Parietal lobe (tissue), 2 donors: Measurements from ENCODE around the gene LRCOL1.

DNA sequence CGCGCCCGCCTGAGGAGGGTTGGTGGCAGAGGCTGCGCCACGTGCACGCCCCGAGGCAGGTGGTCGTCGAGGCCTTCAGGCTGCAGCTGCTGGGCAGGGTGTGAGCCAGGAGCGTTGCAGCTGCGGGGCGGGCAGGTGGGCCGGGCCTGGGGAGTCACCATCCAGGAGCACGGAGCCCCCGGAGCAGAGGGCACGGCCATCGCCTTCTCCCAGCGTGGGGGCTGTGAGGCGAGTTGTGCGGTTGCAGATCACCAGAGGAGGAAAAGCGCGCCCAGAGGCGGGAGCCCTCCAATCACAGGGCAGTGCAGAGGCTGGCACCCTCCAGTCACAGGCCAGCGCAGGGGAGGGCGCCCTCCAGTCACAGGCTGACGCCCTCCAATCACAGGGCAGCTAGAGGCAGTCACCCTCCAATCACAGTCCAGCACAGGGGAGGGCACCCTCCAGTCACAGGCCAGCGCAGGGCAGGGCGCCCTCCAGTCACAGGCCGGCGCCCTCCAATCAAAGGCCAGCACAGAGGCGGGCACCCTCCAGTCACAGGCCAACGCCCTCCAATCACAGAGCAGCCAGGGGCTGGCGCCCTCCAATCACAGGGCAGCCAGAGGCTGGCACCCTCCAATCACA is 26.8 kb downstream of the DDX51 start:
- RAMPAGE, long total RNA, result no peak

DNA sequence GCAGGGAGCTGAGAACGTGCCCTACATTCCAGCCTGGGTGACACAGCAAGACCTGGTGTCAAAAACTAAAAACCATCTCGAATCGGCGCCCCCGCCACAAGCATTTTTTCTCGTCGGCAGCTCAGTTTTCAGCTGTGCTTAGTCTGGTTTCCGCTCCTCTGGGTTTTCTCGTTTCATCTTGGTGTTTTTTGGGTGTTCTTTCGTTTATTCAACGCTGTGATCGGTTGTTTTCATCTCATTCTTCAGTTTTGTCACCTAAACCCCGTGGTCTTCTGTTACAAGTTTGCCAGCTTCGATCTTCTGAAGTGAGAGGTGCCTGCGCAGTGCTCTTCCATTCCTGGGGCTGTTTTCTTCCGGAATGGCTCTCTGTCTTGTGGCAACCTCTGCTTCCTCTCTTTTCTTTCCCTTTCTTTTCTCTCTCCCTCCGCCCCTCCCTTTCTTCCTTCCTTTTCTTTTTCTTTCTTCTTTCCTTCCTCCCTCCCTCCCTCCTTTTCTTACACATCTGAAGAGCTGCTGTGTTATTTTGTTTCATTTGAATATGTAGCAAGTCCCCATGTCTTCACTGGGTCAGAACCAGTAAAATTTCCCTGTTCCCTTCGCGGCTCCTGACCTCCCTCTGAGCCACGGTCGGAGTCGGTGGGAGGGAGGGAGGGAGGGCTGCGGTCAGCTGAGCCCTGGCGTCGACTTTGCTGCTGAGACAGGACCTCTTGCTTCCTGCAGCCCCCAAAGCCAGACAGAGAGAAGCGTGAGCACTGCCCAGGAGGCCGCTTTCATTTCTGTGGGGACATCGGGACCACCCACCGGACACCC is 41.7 kb downstream of the NOC4L start:
- RAMPAGE, long total RNA, result no peak

DNA sequence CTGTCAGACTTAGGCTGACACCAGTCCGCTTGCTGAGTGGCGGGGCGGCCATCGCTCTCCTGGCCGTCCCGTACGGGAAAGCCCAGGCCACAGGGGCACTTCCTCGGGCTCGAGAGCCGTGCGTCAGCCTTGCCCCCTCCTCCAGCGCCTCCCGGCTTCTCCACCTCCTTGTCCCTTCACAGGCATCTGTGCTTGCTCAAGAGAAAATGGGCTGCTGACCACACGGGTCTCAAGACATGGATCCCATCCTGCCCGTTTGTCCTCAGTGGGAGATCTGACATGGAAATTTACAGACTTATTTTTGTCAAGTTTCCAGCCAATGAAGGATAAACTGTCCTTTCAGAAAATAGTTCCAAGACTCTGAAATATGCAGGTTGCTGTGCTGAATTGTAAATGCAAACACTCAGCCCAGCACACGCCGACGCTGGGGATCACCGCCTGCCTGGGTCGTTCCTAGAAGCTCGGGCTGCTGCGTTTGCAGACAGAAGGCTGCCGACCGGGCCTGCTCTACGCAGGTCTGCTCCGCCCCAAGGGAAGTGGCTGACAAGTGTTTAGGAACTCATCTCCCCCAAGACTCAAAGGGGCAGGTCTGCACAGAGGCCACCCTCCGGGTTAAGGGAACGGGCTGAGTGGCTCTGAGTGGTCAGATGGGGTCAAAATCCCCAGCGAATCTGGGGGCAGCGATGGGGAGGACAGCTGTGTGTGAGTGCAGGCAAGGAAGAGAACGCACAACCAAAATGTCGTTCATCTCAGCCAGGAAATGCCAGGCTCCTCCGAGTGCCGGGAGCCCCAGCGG is 6.3 kb downstream of the GALNT9 start:
- RAMPAGE, long total RNA, result no peak

- RAMPAGE, long total RNA, result no peak
Observed at GRCh38 chr12:132422426-132422800, 67.5 kb upstream of the FBRSL1 start.

GRCh38 chr12:132437173-132437475 is 52.8 kb upstream of the FBRSL1 start:
- RAMPAGE, long total RNA, result no peak

DNA sequence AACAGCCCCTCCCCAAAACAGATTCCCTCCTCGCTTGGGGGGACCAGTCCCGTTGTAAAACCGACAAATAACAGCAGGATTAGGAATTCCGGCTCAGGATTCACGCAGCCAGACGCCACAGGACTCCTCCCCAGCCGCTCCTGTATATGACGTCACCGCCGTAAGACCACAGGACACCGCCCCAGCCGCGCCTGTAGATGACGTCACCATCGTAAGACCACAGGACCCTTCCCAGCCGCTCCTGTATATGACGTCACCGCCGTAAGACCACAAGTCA is 44.1 kb upstream of the FBRSL1 start:
- RAMPAGE, long total RNA, result no peak

GRCh38 chr12:132510524-132511045 is 20.6 kb downstream of the FBRSL1 start:
- RAMPAGE, long total RNA, result no peak

DNA sequence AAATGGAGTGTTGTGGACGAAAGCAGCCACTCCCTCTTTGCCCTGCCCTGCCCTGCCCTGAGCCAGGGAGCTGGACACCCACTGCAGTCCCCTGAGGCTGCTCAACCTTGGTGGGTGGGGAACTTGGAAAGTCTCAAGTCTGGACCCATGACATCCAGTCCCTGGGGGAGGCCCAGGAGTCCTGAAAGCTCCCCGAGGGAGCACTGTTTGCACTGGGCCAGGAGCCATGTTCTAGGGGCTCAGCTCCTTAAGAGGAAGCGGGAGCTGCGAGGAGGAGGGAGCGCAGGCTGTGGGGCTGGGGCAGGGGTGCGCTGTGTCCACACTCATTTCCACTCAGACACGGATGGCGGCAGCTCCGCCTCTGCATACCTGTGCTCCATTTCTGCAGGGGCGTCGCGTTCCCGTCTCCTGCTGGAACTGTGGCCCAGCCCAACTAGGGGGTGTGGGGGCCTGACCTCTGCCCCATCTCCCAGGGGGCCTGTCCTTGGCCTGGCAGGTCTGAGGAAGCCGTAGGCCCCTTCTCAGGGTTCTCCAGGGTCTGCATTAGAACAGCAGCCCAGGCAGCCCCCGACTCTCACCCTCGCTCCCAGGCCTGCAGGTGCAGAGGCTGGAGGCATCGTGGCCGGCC is 31.1 kb downstream of the FBRSL1 start:
- RAMPAGE, long total RNA, result no peak

- RAMPAGE, long total RNA, result no peak
Observed at GRCh38 chr12:132583402-132584172, 26.8 kb downstream of the LRCOL1 start.

DNA sequence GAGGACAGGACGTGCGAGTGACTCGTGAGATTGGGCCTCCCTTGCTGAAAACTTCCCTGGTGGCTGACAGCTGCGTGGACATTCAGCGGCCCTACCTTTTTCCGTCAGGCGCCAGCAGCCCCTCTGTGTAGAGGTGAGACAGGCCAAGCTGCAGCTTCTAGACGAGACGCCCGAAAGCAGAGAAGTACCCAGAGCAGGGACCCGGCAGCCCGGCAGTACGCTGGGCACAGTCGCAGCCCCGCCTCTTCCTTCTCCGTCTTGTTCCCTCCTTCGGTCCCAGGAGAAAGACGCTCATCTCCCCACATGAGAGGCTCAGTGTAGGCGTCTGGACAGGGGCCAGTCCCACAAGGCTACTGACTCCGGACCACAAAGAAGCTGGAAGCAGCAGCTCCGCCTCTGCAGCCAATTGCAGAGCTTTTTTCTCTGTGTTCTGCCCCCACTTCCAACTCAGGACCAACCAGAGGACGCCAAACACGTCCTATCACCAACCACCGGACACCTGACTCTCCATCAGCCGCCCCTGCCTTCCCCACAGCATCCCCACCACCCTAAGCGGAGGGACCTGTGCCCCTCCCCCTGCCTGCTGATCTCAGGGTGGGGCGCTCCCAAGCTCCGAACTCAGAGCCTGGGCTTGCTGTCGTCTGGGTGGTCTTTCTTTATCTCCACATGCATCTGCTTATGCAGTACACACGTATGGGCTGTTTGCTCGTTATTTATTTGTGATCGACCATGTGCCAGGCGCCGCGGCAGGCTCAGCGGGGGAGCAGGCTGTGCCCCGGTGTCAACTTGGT is at the start of gene LRCOL1:
LRCOL1 (minus strand) TSS at position 355 of the 791 bp plus-strand sequence.
- RAMPAGE, long total RNA, result no peak

- RAMPAGE, long total RNA, result no peak
Observed at GRCh38 chr12:132733103-132733903, 22.7 kb downstream of the PGAM5 start.

DNA sequence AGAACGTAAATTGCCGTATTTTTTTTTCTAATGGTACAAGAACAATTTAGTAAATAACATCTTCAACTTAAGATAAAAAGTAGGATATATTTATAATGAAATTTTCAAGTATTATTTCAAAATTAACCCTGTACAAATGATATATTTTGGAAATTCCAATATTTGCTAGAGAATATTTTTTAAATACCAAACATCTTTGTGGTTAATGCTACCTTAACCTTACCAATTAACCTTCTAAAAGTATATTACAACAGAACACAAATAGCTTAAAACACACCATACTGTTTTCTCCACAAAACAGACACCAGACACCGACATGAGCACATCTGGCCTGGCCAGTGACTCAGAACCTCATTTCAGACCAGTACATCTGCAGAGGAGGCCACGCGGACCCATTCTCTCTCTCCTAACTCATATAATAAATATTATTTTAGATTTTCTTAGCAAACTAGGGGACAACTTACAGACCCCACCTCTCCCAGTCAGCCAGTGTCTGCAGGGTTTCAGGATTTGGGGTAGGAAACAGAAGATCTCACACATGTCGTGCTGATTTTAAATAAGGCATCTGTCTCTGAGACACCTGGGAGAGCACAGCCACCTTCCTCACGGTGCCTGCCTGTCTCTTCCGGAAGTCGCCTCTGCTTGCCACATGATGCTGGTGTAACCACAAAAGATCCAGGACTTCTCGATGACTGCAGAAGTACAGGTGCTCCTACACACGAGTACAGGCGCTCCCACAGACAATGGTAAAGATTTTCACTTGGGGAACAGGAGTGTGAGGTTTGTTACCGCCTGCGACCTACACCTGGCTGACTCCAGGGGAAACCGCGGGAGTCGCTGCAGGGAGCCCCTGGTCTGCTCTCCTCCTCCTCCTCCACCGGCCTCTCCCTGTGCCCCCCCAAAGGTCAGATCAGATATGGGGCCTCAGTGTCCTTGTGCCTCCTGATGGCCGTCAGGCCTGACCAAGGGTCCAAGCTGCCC is 9.6 kb upstream of the ANKLE2 start:
- RAMPAGE, long total RNA, result no peak

- RAMPAGE, long total RNA, result no peak
Observed at GRCh38 chr12:133038522-133039261, 1.4 kb downstream of the ZNF84 start.

DNA sequence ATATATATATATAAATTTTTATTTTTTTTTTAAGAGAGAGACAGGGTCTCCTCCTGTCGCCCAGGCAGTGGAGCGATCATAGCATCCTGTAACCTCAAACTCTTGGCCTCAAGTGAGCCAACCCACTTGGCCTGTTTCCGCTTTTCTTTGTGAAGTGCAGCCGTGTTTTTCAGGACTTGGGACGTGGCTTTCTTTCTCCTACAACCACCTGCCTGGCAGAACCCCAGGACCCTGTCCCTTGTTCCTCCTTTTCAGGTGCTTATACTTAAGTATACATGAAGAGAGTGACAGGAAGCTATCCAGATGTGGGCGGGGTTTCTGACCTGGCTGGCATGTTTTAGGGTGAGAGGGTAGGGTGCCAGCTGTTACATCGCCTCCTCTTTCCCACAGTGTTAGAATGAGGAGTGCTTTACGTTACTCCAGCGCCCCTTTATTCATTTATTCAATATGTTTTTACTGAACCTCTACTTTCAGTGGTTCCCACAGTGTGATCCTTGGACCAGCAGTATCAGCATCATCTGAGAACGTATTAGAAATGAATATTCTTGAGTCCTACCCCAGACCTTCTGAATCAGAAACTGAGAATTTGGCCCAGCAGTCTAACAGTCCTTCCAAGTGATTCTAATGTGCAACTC is 753 bp downstream of the ZNF140 start:
- RAMPAGE, long total RNA, result no peak

DNA sequence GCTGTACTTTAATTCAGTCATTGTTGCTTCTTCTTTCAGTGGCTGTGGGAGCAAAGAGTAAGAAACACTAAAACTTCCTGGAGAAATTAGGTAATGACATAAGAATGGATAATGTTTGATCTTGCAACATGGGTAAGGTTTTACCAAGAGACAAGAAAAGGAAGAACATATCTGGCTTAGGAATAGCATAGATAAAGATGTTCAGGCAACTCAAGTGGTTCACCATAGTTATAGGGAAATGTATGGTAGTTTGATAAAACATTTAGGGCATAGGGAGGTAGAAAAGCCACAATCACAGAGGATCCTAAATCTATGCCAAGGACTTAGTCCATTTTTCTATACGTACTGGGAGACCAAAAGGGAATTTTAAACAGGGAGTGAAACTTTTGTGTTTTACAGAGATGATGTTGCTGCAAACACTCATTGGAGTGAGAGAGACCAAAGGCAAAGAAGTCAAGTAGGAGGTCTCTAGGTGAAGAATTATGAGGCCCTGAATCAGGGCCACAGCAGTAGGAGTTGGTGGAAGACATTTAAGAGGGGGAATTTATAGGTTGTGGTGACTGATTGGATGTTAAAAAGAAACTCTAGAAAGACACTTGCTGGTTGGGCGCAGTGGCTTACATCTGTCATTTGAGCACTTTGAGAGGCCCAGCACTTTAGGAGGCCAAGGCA is 8.9 kb downstream of the ZNF10 start:
- RAMPAGE, long total RNA, result no peak